ENCODE data around the genes SYNC and S100PBP.

- PRO-cap, 2 experiments: peak in 1 of 2 experiments; most common plus-strand start chr1:32241598 (in 1); most common minus-strand start chr1:32241594 (in 1)
Observed at GRCh38 chr1:32241083-32241911, 5.7 kb upstream of the FAM167B start.

- PRO-cap, 2 experiments: no peak in any of the 2 experiments
Observed at GRCh38 chr1:32334750-32334953, 1.4 kb downstream of the MARCKSL1 start.

GRCh38 chr1:32337730-32338270 is 1.8 kb upstream of the MARCKSL1 start:
- PRO-cap, 2 experiments: no peak in any of the 2 experiments

GRCh38 chr1:32387985-32388193 is 6.4 kb downstream of the BSDC1 start:
- PRO-cap, 2 experiments: no peak in any of the 2 experiments

DNA sequence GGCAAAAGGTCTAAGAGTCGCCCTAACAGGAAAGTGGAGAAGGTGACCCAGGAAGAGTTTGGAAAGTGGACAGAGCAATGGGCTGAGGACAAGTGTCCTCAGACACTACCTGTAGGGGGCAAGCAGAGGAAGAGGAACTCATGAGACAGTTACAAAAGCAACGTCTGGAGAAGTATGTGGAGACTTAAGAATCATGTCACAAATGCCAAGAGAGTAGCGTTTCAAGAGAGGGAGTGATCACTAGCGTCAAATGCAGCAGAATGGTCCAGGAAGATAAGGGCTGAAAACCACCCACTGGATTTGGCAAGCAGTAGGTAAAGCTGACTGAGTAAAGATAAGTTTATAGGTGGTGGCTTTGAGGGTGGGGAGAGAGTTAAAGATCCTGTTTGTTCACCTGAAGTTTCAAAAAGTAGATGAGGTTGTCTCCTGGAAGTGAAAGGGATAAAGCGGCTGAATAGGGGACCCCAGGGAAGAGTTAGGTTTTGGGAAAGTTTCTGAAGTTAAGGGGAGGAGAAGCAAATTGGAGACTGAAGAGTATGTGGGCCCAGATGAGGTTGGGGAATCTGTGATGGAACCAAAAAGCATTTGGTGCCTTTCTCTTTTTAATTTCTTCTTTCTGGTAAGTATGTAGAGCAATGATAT is 3.2 kb downstream of the BSDC1 start:
- PRO-cap, 2 experiments: no peak in any of the 2 experiments

DNA sequence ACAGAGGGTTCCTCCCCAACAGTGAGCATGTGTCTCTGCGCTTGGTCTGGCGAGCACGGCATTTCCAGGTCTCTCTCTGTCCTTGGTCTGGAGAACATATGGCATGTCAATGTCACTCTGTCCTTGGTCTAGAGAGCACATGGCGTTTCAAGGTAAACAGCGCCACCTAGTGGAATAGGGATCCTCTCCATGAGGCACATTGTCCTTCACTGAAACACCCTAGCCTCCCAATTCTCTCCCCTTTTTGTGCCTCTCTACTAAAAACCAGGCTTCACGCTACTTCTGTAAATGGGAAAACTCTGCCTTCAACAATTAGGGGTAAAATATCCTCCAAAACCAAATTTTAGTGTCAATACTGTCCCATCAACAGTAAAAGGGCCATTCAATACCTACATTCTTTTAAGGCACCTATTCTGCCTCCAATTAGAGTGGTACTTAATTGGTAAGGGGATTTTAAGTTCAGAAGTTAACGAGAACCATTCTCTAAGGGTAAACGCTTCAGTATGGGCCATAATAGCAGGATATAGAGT is 19.8 kb upstream of the BSDC1 start:
- PRO-cap, 2 experiments: peak in 1 of 2 experiments; most common minus-strand start position 100 of the sequence (in 1)

DNA sequence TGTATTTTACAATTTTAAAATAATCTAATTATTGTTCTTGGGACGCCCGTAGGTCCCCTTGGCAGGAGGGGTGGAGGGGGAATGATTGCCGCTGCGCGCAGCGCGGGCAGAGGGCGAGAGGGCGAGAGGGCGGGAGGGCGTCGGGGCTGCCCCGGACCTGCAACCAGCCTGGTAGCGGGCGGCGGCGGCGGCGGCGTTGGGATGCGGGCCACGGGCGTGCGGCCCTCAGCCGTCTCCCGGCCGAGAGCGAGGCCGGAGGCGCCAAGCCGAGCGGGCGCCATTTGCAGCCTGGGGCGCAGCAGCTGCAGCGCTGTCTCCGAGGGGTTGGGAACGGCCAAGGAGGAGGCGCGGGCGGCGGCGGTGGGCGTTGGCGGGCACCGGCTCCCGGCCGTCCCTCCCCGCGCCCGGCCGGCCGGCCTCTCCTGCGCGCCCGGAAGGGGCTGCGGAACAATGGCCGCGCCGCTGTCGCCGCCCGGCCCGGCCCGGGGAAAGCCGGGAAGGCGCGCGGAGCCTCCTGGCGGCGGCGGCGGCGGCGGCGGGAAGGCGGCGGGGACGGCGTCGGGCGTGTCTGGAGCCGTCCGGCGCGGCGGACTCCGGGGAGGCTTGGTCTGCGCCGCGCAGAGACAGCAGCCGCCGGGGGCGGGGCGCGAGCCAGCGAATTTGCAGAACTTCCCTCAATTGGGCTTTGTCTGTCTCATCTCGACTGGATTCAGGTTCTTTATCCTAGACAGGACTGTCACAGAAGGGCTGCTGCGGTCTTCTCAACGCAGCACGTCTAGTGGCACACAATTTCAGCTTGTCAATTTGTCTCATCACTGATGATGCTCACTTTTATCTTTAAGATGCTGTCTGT is 35.7 kb downstream of the ZBTB8B start:
- PRO-cap, 2 experiments: peak in 2 of 2 experiments; most common plus-strand start position 626 of the sequence (in 2); most common minus-strand start position 421 of the sequence (in 1)

- PRO-cap, 2 experiments: peak in 2 of 2 experiments; most common plus-strand start chr1:32702881 (in 1); most common minus-strand start chr1:32702744 (in 2)
Observed at GRCh38 chr1:32702543-32703423, at the start of gene SYNC. SYNC (minus strand) TSS chr1:32702770.

- PRO-cap, 2 experiments: peak in 1 of 2 experiments; most common plus-strand start chr1:32737583 (in 1); most common minus-strand start chr1:32737419 (in 1)
Observed at GRCh38 chr1:32736893-32737651, 4.6 kb upstream of the KIAA1522 start.

GRCh38 chr1:32817446-32818496 is at the start of gene S100PBP:
S100PBP (plus strand) TSS chr1:32817653.
- PRO-cap, 2 experiments: peak in 2 of 2 experiments; most common plus-strand start chr1:32817626 (in 2); most common minus-strand start chr1:32818173 (in 1)

DNA sequence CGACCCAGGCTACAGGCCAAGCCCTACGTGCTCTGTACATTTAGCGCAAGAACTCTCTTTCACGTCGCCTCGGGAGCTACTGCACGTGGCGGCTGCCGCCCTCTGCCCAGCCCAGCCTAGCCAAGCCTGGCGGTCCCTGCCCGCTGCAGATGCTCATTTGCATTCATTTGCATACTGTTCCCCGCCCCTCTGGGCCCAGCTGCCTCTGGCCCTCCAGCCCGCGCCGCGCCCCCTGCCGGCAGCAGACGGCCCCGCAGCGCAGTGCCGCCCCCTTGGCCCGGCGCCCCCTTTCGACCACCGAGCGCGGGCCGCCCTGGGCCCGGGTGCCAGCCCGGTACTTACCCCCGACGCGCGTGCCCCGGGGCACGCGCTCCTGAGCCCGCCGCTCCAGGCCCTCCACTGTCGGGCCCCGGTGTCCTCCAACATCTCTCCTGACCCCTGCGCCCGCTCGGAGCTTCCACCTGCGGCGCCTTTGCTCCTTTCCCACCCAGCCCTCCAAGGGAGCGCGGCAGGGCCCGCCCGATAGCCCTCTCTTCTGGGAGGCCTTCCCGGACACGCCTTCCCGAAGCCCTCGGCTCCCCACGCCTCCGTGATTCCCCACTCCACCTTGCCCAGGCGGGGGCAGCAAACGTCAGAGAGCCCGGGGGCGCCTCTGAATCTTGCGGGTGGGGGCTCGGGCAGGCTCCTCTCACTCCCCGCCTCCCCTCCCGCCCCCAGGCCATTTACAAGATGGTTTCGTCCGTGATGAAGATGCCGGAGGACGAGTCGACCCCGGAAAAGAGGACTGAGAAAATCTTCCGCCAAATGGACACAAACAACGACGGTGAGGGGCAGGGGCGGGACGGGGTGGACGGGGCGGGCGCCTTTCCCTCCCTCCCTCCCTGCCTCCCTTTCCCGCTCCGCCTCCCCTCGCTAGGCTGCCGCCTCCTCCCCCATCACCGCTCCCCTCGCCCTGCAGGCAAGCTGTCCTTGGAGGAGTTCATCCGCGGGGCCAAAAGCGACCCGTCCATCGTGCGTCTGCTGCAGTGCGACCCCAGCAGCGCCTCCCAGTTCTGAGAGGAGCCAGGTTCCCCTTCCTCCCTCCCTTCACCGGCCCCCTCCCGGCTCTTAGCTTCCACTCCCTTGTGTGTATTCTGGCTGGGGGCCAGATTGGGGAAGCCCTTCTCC is 6.9 kb downstream of the HPCA start:
- PRO-cap, 2 experiments: no peak in any of the 2 experiments

DNA sequence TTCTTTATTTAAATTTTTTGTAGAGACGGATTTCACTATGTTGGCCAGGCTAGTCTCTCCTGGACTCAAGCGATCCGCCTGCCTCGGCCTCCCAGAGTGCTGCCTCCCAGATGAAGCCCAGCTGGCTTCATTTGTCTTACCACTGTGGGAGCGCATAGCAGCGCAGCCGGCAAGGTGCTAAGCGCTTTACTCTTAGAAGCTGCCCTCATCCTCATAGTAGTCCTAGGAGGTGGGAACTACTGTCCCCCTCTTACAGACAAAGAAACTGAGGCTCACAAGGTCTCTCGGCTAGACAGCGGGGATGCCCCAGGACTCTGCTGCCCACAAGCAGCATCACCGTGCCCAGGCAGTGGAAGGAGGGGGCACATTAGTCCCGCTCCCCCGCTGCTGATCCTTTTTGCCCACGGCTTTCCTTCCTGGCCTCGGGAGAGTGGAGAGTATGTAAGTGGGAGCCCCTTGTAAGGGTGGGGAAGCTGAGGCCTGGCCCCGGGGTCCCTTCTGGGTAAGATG is 746 bp downstream of the TMEM54 start:
- PRO-cap, 2 experiments: no peak in any of the 2 experiments

DNA sequence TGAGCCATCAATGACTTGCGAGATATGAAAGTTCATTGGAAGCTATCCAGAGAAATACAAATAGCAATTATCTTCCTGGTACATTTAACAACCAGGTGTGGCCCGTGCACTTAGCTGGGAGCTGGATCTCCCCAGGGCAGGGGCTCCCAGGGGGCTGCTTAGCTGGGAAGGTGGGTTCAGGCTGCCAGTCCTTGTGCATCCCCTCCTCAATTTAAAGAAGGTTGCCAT is 3.6 kb upstream of the TMEM54 start:
- PRO-cap, 2 experiments: no peak in any of the 2 experiments

GRCh38 chr1:32956845-32957570 is 7.6 kb downstream of the RNF19B start:
- PRO-cap, 2 experiments: no peak in any of the 2 experiments

DNA sequence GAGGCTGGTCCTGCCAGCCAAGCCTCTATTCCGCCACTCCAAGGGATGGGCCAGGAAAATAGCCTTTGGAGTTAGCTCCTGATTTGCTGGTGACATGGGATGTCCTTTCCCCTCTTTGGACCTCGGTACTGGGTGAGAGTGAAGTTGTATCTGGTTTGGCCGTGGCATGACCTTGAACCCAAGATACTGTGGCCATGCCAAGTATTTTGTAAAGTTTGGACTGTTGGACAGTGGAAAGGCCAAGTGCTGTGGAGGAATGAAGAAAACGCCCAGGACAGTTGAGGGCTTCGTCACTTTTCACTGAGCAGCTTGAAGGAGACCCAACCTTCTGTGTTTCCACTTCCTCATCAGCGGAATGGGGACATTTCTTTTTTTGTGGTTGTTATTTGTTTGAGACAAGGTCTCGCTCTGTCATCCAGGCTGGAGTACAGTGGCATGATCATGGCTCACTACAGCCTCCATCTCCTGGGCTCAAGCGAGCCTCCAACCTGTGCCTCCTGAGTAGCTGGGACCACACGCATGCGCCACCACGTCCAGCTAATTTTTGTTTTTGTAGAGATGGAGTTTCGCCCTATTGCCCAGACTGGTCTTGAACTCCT is 28.5 kb upstream of the RNF19B start:
- PRO-cap, 2 experiments: no peak in any of the 2 experiments

DNA sequence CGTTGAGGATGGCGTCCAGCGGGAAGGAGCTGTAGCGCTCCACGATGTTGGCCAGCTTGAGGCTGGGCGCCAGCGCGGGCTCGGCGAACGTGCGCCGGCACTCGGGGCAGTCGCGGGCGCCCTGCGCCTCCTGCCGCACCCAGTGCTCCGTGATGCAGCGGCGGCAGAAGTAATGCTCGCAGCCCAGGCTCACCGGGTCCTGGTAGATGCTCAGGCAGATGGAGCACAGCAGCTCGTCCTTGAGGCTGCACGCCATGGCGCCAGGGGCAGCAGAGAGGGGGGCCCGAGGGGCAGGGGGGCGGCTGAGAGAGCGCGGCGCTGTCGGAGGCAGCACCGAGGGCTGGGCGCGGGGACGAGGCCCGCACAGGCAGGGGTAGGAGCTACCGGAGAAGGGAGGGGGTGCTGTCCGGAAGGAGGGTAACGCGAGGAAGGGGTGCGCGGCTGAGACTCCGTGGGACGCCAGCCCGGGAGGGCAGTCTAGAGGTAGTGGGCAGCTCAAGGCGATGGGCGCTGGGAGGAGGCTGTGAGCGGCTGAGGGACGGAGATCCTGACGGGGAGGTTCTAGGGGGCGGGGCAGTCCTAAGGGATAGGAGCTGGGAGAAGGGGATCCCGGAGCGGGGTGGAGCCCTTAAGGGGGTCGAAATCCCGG is 542 bp downstream of the TRIM62 start:
- PRO-cap, 2 experiments: no peak in any of the 2 experiments

DNA sequence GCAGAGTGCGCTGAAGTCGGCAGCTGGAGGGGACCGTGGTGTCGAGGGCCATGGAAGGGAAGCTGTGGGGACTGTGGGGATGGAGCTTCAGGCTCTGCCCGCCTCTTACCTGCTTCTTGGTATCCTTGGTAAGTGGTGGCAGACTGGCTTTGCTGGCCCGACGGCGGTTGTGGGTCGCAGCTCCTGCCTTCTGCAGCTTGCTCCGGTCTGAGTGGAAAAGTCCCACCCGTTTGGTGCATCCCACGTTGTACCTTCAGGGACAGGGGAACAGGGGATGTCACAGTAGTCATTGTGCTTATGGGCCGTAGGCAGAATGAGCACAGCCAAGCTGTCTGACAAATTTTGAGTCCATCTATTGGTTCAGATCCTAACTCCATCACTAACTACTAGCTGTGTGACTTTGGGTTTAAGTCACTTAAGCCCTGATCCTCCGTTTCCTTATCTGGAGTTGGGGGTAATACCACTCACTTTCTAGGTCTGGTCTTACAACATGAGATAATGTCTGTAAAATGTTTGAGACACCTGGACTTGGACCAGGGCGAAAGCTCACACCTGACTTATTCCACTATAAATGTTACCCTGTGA is 9.2 kb upstream of the A3GALT2 start:
- PRO-cap, 2 experiments: no peak in any of the 2 experiments

GRCh38 chr1:33333521-33334624 is 13.0 kb upstream of the A3GALT2 start:
- PRO-cap, 2 experiments: peak in 2 of 2 experiments; most common plus-strand start chr1:33334186 (in 2)

- PRO-cap, 2 experiments: no peak in any of the 2 experiments
Observed at GRCh38 chr1:33575095-33576196, 103.0 kb downstream of the ZSCAN20 start.

DNA sequence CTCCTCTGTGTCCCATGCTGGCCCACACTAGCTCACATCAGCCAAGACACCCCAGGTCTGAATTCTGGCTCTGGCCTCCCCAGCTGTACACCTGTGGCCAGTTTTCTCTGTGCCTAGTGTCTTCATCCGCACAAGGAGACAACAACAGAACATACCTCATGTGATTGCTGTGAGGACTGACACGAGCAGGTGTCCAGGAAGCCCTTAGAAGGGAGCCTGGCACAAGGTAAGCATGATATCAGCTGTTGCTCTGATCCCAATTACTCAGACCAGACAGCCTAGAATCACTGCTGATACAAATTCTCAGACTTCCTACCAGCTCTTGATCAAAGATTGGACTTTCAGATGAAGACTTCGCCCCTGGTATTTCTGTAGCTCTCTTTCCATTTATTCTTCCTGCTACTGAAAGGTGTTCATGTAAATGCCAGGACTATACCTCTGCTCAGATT is 71.2 kb upstream of the GJB5 start:
- PRO-cap, 2 experiments: no peak in any of the 2 experiments